Left ventricle myocardium (tissue), 1 donor: Measurements from ENCODE around the gene ADAMTS5.

DNA sequence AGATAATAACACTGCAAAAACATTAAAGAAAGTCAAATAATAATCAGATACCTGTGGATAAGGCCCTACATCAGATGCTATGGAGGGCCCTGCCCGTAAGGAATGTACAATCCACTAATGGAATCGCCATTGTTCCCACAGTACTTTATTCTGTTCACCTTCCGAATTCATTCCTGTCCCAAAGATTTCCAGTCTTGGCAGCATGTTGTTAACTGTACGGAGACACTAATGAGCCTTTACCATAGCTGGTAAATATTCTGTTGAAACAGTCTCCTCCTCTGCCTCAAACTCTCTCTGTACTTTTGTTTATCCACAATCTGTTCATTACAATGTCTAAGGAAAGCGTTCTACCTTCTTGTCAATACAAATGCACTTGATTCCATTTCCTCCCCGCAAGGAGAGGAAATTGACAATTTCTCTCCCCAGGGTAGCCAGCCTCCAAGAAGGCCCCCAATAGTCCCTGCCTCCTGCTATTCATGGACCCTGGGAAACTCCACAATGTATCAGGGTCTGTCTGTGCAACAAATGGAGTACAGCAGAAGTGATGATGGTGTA, 56.6 kb downstream of the APP start:
- PRO-cap = no peak

- PRO-cap = bidirectional peak, plus-strand start at chr21:26572278, minus-strand start at chr21:26572121
Observed at GRCh38 chr21:26571900-26572614, 1.0 kb downstream of the CYYR1 start.

GRCh38 chr21:26583650-26584084, 10.6 kb upstream of the CYYR1 start:
- PRO-cap = no peak

GRCh38 chr21:26833608-26834355, 11.4 kb downstream of the ADAMTS1 start:
- PRO-cap = no peak

- PRO-cap = bidirectional peak, plus-strand start at chr21:26845643, minus-strand start at chr21:26845409; bidirectional peak, plus-strand start at chr21:26846246, minus-strand start at chr21:26845996
Observed at GRCh38 chr21:26845438-26846398, 509 bp upstream of the ADAMTS1 start.

DNA sequence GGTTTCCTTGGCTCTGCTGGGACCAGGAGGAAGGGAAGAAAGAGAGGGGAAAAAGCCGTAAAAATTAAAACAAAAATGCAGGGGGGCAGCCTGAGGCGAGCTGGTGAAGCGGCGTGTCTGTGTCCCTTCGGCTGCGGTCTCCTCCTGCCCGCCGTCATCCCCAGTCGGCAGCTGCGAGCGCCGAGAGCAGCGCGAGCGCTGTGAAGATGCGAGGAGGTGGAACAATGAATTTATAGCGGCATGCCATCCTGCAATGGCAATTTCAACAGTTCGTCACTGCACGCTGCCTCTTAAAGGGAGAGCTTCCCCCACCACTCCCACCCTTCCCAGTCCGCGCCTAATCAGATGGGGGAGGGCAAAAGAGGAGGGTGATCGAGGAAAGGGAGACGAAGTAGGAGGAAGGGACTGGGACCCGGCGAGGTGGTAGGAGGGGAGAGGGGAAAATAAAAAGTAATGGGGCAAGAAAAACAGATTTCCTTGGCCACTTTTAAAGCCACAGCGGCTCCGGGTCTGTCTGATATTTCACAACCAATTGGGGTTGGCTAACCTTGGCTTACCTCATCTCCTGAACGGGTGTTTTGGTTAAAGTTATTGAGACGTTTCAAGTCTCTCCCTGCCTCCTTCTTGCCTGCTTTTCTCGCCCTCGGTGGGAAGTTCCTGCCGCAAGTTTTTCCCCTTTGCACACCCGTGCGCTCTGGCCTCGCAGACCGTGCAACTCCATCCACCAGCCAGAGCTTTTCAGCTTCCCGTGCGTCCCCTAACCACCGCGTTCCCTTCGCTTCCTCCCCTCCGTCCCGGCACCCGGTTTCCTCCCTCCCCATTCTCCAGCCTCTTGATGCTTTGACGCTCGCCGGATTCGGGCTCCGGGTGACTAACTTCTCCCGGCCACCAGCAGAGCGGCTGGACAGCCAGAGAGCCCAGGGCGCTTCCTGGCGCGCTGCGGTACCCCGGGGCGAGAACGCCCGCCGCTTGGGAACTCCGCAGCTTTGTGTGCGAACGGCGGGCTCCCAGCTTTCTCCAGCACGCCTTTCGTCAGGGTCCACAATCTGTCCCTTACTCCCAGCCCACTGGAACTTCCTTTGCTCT, at the start of gene ADAMTS5:
Gene ADAMTS5 (minus strand): TSS at position 202 of the 1,086 bp plus-strand sequence.
- PRO-cap = bidirectional peak, plus-strand start at position 371 of the sequence, minus-strand start at position 202 of the sequence; bidirectional peak, plus-strand start at position 894 of the sequence, minus-strand start at position 722 of the sequence

DNA sequence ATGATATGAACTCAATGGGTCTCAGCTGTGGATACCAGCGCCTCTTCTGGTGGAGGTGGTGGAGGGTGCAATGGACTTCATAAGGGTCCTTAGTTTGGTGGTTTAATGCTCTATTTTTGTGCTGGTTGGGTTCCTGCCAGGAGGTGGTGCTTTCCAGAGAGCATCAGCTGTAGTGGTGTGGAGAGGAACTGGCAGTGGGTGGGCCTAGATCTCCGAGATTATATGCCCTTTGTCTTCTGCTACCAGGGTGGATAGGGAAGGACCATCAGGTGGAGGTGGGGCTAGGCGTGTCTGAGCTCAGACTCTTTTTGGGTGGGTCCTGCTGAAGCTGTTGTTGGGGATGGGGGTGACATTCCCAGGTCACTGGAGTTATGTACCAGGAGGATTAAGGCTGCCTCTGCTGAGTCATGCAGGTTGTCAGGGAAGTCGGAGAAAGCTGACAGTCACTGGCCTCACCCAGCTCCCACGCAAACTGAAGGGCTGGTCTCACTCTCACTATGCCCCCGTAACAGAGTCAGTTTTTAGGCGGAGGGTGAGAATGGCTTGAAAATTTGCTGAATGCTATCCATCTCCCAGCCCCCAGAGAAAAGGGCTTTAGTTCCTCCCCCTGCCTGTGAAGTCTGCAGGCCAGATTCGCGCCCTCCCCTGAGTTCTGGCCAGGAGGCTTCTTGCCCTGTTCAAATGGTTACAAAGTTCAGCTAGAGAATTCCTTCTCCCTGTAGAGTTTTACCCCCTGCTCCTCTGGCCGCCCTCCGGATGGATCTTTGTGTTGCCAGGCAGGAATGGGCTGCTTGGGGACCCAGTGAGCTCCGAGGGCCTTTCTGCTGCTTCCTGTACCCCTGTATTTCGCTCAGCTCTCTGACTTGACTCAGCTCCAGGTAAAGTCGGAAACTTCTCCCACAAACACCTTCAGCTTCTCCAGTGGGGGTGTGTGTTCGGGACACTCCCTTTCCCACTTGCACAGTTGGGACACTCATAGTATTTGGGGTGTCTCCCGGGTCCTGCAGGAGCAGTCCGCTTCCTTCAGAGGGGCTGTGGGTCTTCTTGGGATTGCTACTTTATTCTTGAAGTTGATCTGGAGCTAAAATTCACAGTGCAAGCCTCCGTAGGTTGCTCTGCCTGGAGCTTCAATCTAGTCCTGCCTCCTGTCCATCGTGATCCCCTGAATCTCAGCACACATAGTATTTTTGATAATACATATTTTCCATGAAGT, 795.1 kb downstream of the N6AMT1 start:
- PRO-cap = unidirectional peak, plus-strand start at position 697 of the sequence

DNA sequence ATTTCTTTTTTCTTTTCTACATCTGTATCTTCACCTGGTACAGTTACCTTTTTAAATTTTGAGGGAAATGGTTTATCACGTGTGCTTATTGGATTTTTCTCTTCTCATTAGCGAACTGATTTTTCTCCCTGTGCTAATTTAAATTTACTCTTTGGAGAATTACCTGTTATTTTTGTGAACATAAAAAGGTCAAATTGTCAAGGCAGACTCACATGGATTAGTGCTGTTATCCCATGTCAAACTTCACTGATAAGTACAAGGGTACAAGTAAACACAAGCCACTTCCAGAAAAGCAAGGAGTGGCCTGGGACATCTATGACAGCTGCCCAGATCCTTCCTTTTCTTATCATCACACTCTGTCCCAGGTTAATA, 793.8 kb downstream of the N6AMT1 start:
- PRO-cap = unidirectional peak, minus-strand start at position 255 of the sequence

DNA sequence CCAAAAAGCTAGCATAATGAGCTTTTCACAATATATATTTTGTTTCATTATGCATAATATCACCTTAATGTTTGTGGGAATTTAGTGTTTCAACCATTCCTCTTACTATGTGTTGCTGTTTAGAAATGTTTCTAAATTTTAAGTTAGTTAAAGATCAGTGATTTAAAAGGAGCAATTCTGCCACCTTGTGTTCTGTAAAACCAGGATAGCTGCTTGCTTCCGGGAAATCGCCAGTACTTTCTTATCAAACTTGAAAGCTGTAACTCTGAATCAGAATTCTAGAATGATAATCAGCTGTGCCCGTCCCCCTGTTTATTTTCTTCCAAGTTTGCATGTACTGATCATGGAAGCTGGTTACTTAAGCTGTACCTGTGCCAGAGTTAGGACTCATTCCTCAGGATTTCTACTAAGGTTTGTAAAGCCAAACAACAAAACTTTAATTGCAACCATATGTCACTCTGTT, 548.9 kb downstream of the N6AMT1 start:
- PRO-cap = no peak

DNA sequence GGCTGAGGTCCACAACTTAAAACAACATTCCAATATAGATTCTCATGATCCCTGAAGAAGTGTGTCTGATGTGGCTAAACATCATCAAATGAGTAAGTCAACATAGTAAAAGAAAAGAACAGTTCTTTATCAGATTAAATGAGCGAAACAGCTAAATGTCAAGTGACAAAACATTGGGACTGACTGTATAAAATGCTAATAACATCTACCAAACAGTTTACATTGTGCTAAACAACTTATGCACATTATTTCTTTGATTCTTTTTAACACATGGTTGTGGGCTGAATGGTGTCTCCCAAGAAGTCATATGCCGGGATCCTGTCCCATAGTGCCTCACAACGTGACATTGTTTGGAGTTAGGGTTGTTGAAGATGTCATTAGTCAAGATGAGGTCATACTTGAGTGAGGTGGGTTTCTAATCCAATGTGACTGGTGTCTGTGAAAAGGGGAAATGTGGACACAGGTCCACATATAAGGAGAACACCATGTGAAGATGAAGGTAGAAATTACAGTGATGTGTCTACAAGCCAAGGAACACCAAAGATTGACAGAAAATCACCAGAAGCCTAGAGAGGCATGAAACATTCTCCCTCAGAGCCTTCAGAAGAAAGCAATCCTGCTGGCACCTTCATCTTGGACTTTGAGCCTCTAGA, 345.9 kb downstream of the N6AMT1 start:
- PRO-cap = no peak

DNA sequence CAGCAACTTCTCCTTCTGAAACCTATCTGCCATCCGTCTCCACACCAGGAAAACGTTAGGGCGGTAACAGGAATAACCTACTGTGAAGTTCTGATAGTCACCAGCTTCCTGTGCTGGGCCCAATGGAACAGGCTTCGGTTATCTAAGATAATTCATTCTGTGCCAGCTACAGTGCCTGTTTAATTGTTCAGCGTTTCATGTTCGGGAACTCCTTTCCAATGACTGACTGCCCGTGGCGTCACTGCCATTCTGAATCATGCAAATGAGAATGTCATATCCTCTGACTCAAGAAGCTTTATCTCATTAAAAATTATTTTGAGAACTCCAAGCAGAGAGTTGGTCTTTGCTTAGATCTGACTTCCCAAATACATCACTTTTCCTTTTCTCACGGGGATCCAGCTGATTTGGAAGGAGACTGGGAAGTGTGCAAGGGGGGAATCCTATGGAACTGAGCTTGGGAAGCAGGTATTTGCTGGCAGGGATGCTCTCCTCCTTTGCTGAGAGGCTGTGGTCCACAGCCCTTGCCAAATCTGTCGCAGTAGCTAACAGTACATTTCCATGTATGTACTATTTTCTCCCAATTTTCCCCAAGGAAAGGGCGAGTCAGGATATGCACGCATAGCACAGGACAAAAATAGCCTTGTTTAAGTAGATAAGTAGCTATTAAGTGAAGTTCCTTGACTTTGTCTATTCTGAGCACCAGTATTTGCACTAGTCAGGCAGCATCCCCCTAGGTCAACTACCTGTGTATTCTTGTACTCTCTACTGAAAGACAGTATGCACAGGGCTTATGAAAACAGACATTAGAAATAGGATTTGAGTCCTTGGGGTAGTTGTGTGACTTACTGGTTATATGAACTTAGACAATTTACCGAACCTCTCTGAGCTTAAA, 251.1 kb downstream of the N6AMT1 start:
- PRO-cap = bidirectional peak, plus-strand start at position 343 of the sequence, minus-strand start at position 220 of the sequence; bidirectional peak, plus-strand start at position 690 of the sequence, minus-strand start at position 544 of the sequence

DNA sequence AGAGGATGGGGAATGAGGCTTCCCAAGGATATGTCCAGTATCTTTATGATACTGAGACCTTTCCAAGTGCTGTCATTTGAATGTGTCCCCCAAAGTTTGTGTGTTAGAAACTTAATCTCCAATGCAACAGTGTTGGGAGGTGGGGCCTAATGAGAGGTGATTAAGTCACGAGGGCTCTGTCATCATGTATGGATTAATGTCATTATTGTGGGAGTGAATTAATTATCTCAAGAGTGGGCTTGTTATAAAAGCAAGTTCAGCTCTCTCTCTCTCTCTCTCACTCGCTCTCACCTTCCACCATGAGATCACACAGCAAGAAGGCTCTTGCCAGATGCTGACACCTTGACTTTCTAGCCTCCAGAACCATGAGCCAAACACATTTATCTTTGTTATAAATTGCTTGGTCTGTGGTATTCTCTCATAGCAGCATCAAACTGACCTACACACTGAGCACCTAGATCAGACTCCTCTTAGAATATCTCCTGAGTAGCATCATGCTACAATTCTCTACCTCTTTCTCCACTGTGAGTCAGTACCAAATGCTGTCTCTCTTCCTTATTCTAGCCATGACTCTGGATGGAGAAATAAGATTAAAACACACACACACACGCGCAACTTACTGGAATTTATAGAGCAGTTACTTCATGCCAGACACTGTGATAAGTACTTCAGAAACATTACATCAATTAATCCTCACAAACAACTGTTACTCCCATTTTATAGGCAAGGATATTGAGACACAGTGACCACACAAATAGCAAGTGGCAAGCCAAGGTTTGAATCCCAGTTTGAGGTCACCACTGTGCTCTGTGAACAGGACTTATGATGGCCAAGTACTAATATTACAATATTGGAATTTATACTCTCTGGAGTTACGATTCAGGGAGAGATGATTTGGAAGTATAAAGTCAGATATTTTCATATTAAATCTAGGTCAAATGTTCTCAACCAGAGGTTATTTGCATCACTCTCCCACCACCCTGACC, 114.5 kb downstream of the N6AMT1 start:
- PRO-cap = no peak

- PRO-cap = no peak
Observed at GRCh38 chr21:28836634-28837002, 48.5 kb downstream of the N6AMT1 start.

DNA sequence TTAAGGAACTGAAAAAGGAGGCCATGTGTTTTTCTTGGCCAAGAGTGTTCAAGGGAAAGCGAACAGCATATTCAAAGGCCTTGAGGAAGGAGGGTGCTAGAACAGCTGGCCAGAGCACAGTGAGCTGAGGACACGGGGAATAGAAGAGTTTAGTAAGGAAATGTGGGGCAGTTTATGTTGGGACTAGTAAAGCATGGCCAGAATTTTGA, 1.5 kb downstream of the RWDD2B start:
- PRO-cap = no peak

DNA sequence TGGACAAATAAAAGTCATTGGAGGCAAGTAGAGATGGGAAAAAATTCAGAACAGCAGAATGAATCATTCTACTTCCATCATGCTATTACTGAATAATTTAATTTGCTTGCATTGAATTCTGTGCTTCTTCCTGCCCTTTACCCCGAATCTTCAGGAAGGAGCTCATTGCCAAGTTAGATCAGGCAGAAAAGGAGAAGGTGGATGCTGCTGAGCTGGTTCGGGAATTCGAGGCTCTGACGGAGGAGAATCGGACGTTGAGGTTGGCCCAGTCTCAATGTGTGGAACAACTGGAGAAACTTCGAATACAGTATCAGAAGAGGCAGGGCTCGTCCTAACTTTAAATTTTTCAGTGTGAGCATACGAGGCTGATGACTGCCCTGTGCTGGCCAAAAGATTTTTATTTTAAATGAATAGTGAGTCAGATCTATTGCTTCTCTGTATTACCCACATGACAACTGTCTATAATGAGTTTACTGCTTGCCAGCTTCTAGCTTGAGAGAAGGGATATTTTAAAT, 44.2 kb downstream of the MAP3K7CL start:
- PRO-cap = no peak

DNA sequence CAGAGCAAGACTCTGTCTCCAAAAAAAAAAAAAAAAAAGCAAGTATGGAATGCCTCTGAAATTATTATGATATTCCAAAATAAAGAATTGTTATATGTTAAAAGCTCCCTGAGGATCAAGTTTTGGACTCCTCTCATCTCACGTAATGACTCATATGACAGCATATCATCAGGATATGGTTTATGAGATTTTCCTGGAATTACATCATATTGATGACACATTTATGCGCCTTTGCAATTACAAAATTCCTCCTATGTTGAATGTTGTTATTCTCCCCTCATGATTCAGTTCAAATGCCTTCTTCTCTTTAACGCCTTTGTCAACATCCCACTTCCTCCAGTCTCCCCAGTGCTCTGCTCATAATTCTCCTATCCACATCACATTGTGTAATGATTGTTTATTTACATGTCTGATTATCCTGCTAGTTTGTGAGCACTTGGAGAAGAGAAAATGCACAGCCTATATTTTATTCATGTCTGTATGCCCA, 80.9 kb upstream of the BACH1 start:
- PRO-cap = no peak

DNA sequence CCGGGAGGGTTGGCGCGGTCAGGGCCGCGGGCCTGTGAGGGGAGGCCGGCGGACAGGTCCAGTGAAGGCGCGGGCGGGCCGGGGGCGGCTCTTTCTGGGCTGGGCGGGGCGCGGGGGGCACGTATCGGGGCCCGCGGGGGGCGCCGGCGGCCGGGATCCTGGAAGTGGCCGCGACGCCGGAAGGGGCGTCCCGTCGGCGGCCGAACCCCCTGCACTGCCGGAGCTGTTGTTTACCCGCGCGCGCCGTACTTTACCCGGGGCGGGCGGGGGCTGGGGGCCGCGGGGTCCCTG, 209 bp downstream of the BACH1 start:
- PRO-cap = no peak

DNA sequence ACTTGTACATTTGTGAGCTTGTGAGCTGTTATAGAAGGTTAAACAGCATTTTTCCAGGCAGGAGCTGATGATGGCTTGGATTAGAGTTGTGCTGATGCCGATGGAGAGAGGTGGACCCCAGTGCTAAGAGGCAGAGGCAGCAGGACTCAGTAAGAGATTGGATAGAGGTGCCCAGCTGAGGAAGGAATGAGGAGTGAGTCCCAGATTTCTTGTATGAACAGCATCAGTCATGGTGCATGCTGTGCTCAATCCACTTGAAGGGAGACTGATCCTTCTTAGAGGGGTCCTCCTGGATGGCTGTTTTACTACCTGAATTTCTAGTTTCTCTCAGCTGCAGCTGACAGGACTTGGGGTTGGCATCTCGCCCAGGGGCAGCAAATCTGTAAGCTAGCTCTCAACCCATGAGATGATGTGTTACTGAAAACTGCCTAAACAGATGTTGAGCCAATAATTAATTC, 19.5 kb downstream of the BACH1 start:
- PRO-cap = no peak

DNA sequence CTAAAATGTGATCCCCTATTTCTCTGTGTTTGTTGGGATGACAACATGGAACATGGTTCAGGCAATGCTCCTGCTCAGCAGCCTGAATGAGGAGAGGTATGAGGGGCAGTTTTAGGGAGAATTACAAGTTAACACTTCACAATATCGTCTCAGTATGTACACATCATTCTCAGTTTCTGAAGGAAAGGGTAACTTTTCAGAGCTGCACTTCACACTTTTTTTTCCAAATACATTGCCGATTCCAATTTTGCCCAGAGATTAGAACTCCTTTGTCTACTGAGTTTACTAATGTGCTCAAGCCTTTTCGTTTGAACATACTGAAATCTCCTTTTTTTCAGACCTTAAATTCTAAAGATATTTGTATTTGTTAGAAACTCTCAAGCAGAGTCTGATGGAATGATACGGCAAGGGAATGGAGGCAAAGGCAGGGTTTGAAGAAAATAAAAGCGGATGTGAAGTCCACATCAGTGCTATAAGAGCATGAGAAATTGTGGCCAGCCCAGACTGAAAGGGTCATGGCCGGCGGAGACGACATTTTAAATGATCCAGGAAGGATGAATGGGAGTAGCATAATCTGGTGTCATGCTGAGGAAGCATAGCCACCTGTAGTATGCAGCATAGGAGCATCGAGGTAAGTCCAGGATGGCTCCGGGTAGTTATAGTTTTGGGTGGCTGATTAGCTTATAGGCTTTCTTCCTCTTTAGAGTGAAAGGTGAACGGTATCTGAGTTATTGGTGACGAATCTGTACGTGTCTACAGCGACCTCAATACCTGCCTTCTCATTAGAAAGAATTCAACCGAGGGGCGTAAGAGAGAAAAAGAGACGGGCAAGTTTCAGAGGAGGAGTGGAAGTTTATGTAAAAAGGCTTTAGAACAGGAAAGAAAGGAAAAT, 129.1 kb downstream of the BACH1 start:
- PRO-cap = no peak

- PRO-cap = no peak
Observed at GRCh38 chr21:29441445-29442006, 142.8 kb downstream of the BACH1 start.